Measurements from ENCODE around the genes ACOT7 and DNAJC11.

DNA sequence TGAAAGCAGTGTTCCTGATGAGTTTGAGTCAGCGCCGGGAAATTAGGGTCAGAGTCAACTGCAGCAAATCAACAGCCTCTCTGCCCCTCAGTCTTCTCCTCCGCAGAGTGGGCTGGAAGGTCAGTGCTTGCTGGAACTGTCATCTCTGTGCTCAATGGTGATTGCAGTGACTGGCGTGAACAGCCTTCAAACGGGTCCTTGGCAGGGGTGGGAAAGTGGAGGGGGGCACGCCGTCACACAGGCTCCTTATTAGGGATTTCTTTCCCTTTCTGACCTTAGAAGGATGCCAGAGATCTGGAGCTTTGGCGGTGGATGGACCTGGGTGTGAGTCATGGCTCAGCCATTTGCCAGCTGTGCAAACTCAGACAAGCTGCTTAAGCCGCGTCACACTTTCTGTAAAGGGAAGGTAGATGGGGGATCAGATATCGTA, 48.1 kb upstream of the C1orf174 start:
- PRO-cap, result no peak

- PRO-cap, result no peak
Observed at GRCh38 chr1:3976726-3977186, 76.7 kb upstream of the C1orf174 start.

DNA sequence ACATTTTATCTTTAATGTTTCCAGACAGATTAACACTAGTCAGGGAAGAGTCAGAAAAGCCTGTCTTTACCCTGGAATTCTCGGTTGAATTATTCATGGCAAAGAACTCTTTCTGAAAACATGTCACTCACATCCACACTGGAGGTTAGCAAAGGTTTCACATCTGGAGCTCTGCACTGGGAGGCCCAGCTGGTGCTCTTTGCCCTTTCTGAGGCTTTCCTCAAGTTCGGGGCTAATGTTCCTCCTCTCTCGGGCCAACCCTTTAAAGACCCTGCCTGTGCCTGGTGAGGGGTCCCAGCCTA, 265.9 kb upstream of the C1orf174 start:
- PRO-cap, result no peak

GRCh38 chr1:4656267-4656669, 1.9 kb downstream of the AJAP1 start:
- PRO-cap, result no peak

GRCh38 chr1:5993718-5994378, 1.6 kb upstream of the NPHP4 start:
- PRO-cap, result no peak

DNA sequence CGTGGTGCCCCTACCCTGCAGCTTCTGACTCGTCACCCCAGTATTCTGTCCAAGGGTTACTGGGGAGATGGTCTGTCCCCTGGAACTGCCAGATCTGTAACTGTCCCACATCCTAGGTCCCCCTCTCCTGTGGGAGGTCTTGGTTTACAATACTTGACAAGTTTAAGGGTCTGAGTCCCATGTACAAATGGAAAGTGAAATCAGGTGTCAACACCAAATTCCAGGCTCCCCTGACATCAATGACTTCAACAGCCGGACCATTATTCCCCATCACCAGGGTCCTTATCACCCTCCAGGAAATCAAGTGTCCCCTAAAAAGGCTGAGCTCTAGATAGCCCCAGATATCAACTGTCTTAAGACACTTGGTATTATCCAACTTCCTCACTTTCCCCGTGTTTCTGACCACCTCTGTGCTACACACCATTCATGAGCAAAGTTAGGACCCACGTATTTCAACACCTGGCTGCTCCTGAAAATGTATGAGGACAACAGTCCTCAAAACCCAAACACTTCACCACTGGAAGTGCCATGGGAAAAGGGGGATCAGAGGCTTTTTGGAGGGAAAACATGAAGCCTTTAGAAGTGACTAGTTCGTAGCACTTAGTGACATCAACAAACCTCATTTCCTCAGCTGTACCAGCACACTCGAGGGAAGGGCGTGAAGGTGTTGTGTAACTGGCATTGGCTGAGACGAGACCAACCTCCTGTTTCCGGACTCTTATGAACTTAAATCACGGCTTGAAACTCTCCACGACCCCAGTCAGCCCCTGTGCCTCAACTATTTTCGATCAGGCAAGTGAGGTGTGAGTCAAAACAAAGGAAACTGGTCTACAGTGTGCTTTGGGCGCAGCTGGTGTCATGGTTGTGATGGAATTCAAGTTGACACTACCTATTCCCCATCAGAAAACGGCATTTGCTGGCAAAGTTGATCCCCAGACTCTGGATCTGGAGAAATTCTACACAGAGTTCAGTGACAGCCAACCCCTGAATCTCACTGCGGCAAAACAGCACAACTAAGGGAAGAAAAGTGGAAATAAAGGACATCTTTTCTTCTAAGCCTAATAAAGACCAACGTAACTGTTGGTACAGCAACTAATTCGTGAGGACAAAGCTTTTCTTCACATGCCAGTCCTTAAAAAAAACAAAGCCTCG, 4.1 kb upstream of the CHD5 start:
- PRO-cap, result no peak

DNA sequence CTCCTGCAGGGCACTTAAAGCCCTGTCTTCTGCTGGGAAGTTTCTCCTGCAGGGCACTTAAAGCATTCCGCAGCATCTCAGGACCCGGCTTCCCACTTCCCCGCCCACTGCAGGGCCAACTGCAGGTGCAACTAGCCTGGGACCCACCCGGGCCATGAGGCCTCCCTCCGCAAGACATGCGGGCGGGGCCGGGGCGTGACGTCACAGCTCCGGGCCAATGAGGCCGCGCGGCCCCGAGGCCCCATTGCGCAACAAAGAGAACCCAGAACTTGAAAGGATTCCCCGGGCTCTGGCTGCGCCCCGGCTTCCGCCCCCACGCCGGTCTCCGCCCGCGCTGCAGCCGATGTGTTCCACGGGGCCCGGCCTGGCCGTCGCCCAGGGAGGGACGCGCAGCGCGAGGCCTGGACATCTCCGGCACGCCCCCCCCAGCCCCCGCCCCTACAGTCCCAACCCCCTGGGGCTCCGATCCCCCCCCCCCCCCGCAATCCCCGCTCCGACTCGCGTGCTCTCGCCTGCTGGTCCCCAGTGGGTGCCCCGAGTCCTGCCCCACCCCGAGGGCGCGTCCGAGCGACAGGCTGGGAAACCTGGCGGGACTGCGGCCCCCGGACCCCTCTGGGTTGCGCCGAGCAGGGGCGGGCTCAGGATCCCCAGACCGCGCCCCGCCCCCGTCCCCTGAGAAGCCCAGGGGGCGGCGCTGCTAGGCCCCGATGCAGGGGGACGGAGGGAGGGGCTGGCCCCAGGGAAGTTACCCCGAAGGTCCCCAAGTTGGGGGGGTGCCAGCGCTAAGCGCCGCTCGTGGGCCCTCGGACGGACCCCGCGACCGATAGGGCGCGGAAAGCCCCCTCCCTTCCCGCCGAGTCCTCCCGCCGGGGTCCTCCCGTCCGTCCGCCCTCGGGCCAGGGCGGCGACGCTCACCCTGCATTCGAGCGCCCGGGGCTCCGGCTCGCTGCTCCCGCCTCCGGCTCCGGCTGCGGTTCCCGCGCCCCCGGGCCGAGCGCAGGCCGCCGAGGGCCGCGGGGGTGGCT, 676 bp downstream of the GPR153 start:
- PRO-cap, result bidirectional peak, plus-strand start at position 303 of the sequence, minus-strand start at position 121 of the sequence; unidirectional peak, plus-strand start at position 484 of the sequence

DNA sequence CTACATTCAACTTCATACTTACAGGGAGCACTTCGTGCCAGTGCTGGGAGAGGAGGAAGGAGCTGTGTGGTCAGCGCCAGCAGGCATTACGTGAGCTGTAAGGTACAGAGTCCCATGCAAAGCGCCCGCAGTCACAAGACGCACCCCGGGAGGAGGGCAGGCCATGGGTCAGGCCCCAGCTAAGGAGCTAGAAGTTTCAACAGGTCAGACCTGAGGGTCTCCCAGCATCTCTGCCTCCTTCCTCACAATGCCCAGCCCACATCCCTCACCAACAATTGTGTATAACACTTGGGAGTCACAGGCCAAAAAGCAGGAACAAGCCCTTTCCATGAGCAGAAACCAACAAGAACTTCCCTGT, 21.8 kb upstream of the GPR153 start:
- PRO-cap, result no peak

DNA sequence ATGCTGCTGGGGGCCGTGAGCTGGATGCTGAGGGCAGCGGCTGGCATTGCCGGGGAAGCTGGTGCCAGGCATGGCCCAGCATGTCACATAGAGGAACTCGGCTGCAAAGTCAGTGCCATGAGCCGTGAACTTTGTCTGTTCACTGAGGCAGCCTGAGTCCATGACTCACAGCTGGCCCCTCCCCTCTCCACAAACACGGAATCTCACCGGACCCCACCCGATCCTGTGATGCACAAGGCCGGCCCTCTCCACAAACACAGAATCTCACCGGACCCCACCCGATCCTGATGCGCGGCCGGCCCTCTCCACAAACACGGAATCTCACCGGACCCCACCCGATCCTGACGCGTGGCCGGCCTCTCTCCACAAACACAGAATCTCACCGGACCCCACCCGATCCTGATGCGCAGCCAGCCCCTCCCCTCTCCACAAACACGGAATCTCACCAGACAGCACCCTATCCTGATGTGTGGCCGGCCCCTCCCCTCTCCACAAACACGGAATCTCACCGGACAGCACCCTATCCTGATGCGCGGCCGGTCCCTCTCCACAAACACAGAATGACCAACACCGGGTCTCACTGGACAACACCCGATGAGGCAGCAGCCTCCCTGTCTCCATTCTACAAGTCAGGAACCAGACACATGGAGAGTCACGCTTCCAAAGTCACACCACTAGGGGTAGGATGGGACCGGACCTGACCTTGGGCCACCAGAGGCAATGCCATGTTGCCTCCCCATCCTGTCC, 39.6 kb upstream of the GPR153 start:
- PRO-cap, result no peak

DNA sequence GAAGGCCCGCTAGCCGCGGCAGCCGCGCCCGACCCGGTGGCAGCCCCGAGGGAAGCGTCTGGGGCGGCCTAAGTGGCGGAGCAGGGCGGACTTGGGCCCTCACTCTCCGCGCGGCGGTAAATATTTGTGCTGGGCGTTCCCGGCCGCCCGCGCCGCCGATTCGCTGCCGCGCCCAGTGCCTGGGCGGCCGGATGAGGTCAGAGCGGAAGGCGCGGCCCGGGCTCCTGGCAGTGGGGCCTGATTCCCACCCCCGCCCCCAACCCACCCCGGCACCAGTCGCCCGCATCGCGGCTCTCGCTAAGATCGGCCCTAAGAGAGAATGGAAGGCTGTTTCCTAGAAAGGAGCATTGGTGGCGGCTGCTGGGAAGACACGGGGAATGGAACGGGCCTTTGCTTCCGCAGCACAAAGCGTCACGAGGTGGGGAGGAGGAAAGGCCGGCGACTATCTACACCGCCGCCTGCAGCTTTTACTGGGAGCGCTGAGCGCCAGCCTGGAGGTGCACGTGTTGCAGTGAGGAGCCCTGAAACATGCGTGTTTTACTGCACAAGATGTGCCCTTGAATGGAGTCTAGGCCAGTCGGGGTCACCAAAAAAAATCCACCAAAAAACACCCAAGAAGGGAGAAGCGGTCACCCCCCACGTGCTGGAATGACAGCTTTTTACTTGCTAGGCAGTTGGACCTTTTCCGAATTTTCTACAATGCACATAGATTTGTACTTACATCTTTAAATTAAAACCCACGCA, at the start of gene ACOT7:
ACOT7 (minus strand) TSS at position 128 of the 744 bp plus-strand sequence.
- PRO-cap, result bidirectional peak, plus-strand start at position 200 of the sequence, minus-strand start at position 93 of the sequence

DNA sequence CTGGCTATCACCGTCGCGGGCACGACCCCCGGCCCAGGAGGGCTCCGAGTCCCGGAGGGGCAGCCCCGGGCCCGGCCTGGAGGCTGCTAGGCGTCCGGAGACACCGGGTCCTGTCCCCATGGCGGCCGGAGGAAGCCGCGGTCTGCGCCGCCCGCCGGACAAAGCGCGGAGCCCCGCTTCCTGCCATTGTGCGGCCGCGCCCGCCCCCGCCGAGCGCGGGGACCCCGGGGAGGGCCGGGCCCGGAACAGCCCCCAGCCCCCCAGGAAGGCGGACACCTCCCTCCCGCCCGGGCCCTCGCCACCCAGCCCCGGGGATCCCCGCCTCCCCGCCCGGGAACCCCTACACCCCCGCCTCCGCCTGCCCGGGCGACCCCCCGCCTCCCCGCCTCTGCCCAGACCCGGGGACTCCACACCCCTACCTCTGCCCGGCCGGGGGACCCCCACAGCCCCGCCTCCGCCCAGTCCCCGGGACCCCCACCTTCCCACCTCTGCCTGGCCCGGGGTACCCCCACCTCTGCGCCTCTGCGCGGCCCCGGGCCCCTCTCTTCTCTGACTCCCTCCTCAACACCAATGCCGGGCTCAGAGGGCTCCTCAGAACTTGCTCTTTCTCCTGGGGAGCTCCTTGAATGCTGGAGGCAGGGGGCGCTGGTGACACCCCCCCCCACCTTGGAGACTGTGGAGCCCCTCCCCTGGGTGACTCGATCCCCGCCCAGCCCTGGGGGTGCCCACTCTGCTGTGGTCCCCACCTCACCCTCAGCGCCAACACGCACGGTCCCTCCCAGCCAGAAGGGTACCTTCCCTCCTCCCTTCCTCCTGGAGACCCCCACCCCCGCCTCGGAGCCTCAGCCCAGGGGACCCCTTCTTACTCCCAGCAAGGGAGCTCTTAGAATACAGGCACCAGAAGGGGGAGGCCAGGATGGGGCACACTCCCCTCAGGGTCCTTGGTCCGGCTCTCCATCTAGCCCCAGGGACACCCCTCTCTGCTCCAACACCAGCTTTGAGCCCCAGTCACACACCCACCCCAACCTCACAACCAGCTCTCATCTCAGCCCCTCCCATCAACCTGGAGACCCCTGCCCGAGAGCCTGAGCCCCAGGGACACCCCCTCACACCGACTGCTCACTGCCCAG, 5.8 kb downstream of the PLEKHG5 start:
- PRO-cap, result bidirectional peak, plus-strand start at position 186 of the sequence, minus-strand start at position 144 of the sequence

DNA sequence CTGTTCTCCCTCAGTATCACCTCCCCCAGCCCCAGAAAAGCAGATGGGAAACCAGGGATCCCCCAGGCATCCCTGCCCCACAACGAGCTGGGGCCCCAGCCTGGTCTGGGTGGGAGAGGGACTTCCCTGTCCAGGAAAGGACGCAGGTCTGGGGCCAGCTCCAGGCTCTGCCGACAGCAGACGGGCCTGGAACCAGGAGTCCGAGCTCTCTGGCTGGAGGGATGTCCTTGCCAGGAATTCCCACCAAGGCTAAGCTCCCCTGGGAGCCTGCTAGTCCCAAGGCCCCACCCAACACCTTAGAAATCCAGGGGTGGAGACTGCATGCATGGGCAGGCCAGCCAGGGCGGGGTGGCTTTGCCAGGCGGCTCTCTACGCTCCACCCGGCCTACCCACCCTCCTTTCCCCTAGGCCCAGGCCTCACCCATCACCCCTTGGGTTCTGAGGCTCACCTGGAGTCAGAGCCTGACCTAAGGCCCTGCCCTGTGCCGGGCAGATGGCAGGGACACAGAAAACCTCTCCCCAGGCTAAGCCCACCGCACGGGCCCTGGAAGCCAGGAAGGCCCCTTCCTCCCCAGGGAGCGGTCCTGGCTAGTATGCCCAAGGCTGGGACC, 2.5 kb downstream of the PLEKHG5 start:
- PRO-cap, result no peak

GRCh38 chr1:6496792-6497921, 5.7 kb upstream of the PLEKHG5 start:
- PRO-cap, result bidirectional peak, plus-strand start at chr1:6497637, minus-strand start at chr1:6497424

DNA sequence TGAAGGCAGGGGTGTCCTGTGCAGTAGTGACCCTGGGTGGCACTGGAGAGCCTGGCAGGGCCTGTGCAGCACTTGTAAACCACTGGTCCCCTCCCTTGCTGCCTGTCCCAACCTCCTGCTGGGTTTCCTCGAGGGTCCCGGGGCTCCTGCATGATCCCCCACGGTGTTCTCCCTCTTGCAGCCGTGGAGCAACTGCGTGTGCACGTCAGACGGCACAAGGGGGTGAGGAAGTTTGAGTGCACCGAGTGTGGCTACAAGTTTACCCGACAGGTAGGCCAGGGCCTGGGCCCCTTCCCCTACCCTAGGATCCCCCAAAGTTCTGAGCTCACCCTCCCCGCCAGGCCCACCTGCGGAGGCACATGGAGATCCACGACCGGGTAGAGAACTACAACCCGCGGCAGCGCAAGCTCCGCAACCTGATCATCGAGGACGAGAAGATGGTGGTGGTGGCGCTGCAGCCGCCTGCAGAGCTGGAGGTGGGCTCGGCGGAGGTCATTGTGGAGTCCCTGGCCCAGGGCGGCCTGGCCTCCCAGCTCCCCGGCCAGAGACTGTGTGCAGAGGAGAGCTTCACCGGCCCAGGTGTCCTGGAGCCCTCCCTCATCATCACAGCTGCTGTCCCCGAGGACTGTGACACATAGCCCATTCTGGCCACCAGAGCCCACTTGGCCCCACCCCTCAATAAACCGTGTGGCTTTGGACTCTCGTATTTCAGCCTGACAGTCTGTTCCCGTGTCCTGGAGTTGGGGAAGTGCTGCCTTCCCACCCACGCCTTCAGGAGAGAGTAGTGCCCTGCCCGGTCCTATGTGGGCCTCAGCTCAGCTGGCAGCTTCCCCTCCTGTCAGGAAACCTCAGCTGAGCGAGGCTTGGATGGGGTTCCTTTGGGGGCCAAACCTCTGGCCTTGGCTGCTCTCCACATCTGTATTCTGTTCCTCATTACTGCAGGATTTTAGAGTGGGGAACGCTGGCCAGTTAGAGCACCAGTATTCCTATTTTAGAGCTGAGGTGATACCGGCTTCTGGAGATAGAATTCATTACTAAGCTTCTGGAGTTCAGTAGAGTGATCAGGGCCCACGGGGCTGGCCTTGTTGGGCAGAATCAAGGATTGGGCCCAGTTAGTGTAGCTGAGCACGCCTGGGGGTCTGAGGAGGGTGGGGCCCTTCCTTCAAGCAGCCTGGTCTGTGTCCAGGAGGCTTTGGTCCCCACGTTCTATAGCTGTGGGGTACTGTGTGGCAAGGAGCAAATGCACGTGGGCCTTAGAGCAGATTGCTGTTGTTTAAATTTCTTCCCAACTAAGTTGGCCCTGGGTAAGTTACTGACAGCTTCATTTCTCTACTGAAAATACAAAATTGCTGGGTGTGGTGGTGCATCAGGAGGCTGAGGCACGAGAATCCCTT, 9.3 kb downstream of the ZBTB48 start:
- PRO-cap, result unidirectional peak, plus-strand start at position 722 of the sequence

DNA sequence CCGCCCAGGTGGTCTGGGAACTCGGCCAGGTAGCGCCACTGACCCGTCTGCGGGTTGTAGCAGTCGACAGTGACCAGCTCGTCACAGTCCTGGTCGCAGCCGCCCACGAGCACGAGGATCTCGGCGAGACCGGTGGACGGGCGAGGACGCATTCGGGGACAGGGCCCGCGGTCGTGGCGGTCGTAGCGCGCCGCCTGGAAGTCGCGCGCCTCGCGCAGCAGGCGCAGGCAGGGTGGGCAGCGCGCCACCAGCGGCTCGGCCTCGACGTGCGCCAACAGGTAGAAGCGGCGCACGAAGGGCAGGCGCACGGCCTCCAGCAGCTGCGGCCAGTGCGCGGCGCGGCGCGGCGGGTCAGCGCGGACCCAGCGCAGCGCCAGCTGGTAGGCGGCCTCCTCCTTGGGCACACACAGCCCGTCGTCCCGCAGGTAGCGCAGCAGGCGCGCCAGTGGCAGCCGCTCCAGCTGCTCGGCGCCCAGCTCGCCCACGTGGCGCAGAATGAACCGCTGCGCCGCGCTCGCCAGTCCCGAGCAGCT, 762 bp downstream of the KLHL21 start:
- PRO-cap, result unidirectional peak, plus-strand start at position 84 of the sequence

GRCh38 chr1:6637962-6638946, 13.6 kb downstream of the THAP3 start:
- PRO-cap, result no peak

DNA sequence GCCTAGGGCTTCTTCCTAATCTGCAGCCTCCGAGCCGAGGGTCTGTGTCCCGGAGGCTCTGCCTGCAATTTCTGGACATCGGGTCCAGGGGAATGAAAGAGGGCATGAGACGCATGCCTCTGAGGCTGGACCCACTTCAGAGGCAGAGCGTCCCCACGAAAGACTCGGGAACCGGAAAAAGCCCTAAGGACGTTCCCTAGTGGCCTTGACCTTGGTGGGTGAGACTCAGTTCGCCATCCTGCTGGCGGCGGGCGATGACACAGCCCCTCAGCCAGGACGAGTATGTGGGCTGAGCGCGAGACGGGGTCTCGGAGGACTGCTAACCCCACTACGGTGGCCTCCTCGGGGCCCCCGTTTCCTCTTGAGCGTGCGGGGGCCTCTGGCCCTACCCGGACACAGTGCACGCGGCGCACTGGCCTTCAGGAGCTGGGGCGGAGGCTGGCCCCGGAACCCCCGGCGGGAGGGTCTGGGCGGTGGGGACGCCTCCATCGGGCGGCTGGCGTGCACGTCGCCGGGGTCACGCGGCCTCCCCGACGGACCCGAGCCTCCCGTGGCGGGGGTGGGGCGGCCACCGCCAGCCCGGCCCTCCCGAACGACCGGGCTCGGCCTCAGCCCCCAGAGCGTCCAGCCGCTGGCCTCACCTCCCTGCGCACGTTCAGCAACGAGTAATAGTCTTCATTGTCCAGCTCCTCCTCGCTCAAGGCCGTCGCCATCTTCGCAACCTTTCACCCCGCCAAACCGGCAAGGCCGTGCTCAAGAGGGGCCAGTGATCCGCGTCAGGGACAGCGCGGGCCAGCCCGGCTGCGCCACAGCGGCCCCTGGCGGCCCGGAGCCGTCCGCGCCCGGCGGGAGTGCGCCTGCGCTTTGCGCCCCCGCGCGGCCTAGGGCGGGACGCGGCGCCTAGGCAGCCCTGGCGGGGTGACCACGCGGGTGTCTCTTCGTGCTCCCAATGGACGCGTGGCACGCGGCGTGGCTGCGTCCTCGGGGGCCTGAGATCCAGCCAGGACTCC, at the start of gene DNAJC11:
DNAJC11 (minus strand) TSS at position 729 of the 1,010 bp plus-strand sequence.
- PRO-cap, result bidirectional peak, plus-strand start at position 875 of the sequence, minus-strand start at position 727 of the sequence

DNA sequence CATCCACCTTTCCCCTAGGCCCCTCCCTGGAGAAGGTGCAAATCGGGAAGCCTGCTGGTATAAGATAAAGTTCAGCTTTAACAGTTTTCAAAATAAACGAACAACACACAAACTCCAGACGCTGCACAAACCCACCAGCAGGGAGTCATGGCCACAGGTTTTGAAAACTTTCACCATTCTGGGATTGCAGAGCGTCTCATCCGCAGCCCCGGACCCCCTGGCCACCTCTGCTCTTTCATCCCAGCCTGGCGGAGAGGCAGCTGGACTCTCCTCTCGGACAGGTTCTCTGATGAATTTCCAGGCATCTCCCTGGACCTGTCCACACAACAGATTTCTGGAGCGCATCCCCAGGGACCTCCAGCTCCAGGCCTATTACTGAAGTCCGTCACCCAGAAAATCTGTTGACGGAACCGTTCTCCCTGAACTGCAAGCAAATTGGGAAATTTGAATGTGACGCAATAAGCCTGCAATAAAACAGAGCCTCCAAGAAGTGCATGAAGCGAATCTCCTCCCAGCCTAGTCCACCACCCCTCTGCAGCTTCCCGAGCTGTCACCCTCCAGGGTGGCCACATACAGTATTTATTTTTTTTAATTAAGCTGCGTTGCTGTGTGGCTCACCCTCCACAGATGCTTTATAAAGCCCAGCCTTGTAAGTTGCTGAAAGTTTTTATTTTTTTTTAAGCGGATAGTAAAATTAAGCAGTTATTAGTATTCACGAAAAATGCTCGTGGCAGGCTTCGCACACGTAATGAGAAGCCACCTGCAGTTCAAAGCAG, 173.1 kb downstream of the CAMTA1 start:
- PRO-cap, result unidirectional peak, plus-strand start at position 502 of the sequence

DNA sequence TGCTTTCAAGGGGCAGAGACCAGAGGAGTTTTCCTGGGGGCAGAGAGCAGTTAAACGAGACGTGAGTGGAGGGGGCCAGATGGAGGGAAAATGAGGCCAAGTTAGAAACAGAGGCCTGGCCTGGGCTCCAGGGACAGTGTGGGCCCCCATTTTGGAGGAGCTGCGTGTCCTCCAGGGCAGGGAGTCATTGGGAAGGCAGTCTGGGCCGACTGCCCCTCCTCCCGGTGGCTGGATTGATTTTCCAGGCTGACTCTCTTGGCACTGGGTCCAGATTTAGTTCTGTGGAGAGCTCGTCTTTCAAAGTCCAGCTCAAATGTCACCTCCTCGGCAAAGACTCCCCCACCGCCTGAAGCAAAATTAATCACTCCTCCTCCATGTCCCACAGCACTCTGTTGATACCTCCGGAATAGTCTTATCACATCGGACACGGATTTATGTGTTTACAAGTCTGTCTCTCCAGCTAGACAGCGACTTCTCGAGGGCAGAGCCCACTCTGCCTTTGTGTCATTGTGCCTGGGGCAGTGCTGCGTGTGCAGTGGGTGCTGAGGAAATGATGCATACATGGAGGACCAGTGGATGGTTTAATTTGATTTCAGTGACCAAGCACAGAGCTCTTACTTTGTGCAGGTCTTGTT, 175.1 kb downstream of the CAMTA1 start:
- PRO-cap, result no peak

- PRO-cap, result no peak
Observed at GRCh38 chr1:7199111-7199564, 413.9 kb downstream of the CAMTA1 start.